Liver (tissue), 9 donors: ENCODE measurements around a stretch of chr1.

DNA sequence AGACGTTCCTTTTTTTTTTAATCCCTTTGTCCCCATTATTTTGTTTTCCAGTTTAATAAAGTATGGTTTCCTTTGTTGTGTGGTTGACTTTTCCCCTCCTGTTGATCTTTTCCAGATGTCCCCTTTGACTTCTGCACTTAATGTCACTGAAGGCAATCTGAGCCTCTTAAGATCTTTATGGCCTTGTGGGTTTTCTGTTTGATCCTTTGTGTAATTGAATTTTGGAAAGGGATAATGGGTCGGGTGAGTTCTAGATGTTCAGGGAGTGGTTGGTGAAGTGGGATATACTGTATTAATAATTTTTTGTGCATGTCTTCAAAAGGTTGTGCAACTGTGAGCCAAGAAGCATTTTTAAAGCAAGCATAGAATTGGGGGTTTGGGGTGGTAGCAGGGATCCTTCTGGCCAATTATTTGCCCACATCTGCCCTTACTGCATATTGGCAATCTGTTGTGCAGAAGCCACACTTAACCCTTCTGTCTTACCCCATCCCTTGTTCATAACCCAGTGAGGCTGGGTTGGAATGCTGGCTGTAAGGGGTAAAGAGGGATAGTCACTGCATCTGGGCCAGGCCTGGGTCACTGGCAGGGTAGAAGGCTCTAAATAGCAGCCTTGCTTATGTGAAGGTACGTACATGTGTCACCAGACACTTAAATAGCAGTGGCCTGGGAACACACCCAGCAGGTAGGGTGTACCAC is 10.1 kb upstream of the TARS2 start:
- PRO-cap, 5 experiments = no peak in any of the 5 experiments
- RAMPAGE, long total RNA, 2 experiments = no peak in any of the 2 experiments
- RRBS = no CpG with 5 or more reads among the region's 3 CpGs

- PRO-cap, 5 experiments = peak in 5 of 5 experiments; most common plus-strand start chr1:150515782 (in 5); most common minus-strand start chr1:150515484 (in 4)
- RAMPAGE, long total RNA, 2 experiments = no peak in any of the 2 experiments
- RRBS = 2% methylated on average over 19 of the region's 80 CpGs
Observed at GRCh38 chr1:150514682-150515946, 7.2 kb downstream of the ECM1 start.

DNA sequence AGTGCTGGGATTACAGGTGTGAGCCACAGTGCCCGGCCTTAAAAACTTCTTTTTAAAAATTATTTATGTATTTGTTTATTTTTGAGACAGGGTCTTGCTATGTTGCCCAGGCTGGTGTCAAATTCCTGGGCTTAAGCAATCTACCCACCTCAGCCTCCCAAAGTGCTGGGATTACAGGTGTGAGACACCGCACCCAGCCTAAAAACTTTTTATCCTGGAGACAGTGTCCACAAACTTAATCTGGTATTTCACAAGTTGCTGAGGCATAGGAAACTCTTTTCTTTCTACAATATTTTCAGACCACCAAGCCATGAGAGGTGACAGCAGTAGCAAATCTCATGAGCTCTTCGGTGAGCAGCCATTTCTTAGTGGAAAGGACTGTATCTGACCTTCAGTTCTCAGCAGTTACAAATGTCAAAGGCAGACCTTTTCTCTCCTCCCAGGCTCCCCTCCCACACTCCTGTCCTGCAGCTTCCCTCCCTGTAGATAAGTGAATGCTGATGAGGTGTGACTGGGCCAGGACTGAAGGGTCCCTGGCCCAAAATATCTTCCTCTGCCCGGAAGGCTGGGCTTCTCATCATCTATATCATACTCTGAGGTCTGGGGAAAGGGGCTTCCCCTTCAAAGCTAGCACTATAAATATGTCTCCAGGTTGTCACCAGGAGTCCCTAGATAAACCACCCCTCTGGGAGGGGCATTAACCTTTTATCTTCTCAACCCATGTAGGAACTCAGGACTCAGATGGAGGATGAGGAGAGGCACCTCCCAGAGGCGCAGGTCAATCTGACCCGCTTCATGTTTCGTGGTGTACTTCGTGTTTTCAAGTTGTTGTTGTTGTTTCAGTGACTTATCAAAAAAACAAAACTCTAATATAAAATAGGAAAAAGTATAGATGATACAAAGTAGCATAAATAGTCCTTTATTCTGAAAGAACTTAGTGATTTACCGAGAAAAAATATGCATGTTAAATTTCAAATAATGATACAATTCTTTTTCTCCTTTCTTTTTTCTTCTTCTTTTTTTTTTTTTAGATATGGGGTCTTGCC is 3.7 kb upstream of the ADAMTSL4 start:
- PRO-cap, 5 experiments = no peak in any of the 5 experiments
- RAMPAGE, long total RNA, 2 experiments = no peak in any of the 2 experiments
- RRBS = no CpG with 5 or more reads among the region's 9 CpGs

DNA sequence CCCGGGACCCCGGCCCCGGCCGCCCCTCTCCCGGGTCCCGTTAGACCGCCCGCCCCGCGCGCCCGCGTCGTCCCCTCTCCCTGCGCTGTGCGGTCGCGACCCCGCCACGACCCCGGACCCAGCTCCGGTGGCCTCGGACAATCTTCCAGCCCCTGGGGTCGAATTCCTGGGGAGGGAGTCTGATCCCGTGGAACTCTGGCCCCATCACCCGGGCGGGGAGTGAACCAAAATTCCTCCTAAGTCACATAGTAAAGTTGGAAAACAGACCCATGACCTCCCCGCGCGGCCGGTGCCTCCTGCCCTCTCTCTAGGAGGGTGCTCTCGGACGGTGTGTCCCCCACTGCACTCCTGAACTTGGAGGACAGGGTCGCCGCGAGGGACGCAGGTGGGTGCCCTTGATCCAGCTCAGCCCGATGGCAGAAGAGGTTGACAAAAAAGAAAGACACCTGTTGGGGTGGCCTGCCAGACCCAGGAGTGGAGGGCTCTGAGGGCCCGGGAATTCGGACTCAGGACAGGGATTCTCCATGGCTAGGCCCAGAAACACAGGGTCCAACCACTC is 382 bp downstream of the ADAMTSL4 start:
- PRO-cap, 5 experiments = peak in 1 of 5 experiments; most common plus-strand start position 257 of the sequence (in 1); most common minus-strand start position 221 of the sequence (in 1)
- RAMPAGE, long total RNA, 2 experiments = no peak in any of the 2 experiments
- RRBS = 2% methylated on average over 22 of the region's 40 CpGs

- PRO-cap, 5 experiments = peak in 5 of 5 experiments; most common plus-strand start chr1:150561476 (in 5); most common minus-strand start chr1:150561325 (in 4)
- RAMPAGE, long total RNA, 2 experiments = no peak in any of the 2 experiments
- RRBS = 5% methylated on average over 9 of the region's 40 CpGs
Observed at GRCh38 chr1:150560936-150561809, 12.0 kb downstream of the ADAMTSL4 start.

DNA sequence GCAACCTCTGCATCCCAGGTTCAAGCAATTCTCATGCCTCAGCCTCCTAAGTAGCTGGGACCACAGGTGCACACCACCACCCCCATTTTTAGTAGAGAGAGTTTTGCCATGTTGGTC is 12.5 kb downstream of the MCL1 start:
- PRO-cap, 5 experiments = no peak in any of the 5 experiments
- RAMPAGE, long total RNA, 2 experiments = no peak in any of the 2 experiments

DNA sequence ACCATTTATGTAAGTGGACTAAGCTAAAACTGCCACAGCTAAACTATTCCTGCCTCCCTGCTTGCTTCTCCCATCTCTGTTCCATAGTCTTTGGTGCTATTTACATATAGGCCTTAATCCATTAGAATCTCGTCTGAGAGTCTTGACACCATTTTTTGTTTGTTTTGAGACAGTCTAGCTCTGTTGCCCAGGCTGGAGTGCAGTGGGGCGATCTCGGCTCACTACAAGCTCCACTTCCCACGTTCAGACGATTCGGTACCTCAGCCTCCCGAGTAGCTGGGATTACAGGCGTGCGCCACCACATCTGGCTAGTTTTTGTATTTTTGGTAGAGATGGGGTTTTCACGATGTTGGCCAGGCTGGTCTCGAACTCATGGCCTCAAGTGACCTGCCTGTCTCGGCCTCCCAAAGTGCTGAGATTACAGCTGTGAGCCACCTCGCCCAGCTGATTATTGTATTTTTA is 832 bp upstream of the MCL1 start:
- PRO-cap, 5 experiments = no peak in any of the 5 experiments
- RAMPAGE, long total RNA, 2 experiments = no peak in any of the 2 experiments
- RRBS = no CpG with 5 or more reads among the region's 13 CpGs

GRCh38 chr1:150631837-150632521 is 2.6 kb upstream of the ENSA start:
- PRO-cap, 5 experiments = no peak in any of the 5 experiments
- RAMPAGE, long total RNA, 2 experiments = no peak in any of the 2 experiments
- RRBS = no CpG with 5 or more reads among the region's 9 CpGs

DNA sequence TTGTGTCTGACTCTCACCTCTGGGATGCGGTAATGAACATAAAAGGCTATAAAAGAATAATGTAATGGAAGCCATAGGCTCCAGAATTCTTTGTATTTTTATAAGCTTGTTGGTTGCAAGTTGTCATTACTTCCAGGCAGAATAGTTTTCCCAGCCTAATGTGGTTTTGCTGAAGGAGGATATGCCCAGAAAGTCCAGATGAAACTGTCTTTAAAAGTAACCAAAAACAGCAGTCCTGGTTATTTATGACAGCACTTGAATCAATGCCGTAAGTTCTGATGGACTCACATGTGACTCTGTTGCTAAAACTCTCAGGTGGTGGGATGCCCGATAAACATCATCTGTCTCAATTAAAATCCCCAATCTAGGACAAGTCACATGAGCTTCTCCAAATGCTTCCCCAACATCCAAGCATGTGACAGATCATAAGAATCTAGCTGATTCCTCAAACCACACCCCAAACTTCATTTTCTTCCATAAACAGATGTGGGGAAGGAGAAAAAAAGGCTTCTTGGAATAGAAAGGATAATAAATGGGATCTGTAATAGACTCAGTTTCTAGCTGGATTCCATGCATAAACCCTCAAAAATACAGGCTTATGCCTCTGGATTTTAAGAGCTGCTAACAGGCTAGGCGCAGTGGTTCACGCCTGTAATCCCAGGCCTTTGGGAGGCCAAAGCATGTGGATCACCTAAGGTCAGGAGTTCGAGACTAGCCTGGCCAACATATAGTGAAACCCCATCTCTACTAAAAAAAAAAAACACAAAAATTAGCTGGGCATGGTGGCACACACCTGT is 829 bp upstream of the CTSK start:
- PRO-cap, 5 experiments = no peak in any of the 5 experiments
- RAMPAGE, long total RNA, 2 experiments = no peak in any of the 2 experiments
- RRBS = no CpG with 5 or more reads among the region's 6 CpGs

- PRO-cap, 5 experiments = peak in 1 of 5 experiments; most common plus-strand start chr1:150843745 (in 1)
- RAMPAGE, long total RNA, 2 experiments = no peak in any of the 2 experiments
- RRBS = no CpG with 5 or more reads among the region's 2 CpGs
Observed at GRCh38 chr1:150843431-150843908, 32.9 kb downstream of the ARNT start.

- PRO-cap, 5 experiments = peak in 5 of 5 experiments; most common plus-strand start chr1:150881924 (in 1); most common minus-strand start chr1:150881738 (in 4)
- RAMPAGE, long total RNA, 2 experiments = no peak in any of the 2 experiments
- RRBS = no CpG with 5 or more reads among the region's 2 CpGs
Observed at GRCh38 chr1:150881386-150882204, 5.2 kb upstream of the ARNT start.

DNA sequence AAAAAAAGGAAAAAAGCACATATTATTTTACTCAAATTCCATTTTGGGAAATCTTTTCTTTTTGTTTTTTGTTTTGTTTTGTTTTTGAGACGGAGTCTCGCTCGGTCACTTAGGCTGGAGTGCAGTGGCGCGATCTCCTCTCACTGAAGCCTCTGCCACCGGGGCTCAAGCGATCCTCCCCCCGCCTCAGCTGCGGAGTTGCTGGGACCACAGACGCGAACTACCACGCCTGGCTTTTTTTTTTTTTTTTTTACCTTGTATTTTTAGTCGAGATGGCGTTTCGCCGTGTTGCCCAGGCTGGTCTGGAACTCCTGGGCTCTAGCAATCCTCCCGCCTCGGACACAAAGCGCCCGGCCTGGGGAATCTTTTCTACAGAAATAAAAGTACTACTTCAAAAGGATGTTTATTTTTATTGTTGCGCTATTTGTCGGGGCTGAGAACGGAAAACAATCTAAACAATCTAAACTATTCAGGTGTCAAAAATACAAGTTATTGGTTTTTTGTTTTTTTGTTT is 1.1 kb upstream of the SETDB1 start:
- PRO-cap, 5 experiments = no peak in any of the 5 experiments
- RAMPAGE, long total RNA, 2 experiments = no peak in any of the 2 experiments
- RRBS = no CpG with 5 or more reads among the region's 23 CpGs

DNA sequence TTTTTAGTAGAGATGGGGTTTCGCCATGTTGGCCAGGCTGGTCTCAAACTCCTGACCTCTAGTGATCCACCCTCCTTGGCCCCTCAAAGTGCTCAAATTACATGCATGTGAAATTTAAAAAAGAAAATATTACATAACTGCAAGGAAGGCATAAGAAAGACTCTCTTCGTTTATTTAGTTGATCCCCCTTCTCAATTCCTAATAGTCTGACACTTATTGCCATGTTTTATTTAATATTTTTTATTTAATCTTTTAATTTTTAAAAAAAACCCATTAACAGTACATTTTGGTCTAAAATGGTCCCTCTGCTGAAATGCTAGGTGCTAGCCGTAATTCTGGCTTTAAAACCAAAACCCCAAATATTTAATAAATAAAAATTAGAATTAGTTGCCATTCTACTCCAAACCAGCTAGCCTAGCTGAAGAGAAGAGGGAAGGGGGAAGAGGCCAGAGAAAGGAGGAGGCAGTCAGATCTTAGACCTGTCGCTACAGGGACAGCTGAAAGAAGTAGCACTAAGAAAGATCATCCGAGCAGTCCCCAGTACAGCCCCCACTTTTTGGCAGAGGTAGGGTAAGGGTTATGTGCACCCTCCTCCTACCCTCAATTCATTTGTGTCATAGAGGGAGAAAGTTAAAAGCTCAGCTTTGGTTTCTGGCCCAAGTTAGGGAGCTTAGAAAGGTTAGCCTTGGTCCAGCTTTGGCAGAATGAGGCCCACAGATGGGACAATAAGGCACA is 9.4 kb downstream of the CERS2 start:
- PRO-cap, 5 experiments = no peak in any of the 5 experiments
- RAMPAGE, long total RNA, 2 experiments = no peak in any of the 2 experiments
- RRBS = no CpG with 5 or more reads among the region's 5 CpGs

- PRO-cap, 5 experiments = no peak in any of the 5 experiments
- RAMPAGE, long total RNA, 2 experiments = no peak in any of the 2 experiments
- RRBS = no CpG with 5 or more reads among the region's 6 CpGs
Observed at GRCh38 chr1:151000258-151000938, 6.3 kb downstream of the MINDY1 start.

DNA sequence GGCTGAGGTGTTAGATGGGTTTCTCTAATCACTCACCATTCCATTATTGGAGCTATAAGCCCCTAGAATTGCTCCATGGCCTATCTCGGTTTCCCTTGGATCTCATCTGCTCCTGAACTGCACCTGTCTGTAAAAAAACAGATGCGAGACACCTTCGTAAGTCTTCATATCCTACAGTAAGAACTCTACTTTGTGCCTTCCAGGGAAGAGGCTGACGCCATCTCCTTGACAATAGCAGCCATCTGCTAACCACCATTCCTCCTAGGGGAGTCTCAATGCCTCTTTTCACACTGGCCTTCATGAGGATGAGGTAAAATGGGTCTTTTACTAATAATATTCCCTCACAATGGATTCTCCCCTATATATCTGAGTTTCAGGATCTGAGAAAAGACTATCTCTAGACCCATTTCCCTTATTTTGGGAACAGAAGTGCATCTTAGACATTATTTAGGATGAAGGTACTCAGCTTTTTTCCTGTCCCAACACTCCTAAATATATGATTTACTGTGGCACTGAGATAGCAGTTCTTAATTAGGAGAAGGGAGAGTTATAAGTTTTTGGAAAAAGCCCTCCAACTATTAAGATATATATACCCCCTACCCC is 5.1 kb downstream of the CDC42SE1 start:
- PRO-cap, 5 experiments = no peak in any of the 5 experiments
- RAMPAGE, long total RNA, 2 experiments = no peak in any of the 2 experiments
- RRBS = no CpG with 5 or more reads among the region's 4 CpGs

DNA sequence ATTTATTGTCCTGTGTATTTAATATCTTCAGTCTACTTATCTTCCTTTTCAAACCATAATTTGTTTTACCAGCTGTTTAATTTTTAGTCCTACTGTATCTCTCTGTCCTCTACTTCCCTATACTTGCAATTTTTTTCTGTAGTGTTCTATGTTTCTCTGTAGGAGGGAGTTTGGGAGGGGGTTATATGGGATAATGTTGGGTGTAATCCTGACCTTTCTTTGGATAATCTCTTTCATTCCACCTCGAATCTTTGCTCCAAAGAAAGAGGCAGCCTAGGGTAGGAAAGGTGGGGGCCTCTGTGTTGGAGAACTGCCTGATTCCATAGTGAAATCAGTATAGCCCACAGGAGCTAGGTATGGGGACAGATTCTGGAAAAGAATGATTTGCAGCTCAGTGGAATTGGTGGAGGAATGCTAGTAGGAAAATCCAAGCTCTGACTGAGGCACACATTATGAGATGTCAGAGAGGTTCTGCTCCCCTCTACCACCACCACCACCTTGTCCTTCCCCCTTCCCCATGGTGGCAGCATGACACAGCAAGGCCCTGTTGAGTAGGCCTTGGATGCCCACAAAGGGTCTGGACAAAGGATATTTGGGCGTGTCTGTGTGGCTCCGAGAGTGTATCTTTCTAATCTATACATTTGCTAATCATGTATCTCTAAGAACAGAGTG is 739 bp downstream of the MLLT11 start:
- PRO-cap, 5 experiments = no peak in any of the 5 experiments
- RAMPAGE, long total RNA, 2 experiments = no peak in any of the 2 experiments
- RRBS = no CpG with 5 or more reads among the region's 3 CpGs

GRCh38 chr1:151145561-151146521 is 590 bp downstream of the SEMA6C start:
- PRO-cap, 5 experiments = no peak in any of the 5 experiments
- RAMPAGE, long total RNA, 2 experiments = no peak in any of the 2 experiments
- RRBS = 14% methylated on average over 20 of the region's 76 CpGs

DNA sequence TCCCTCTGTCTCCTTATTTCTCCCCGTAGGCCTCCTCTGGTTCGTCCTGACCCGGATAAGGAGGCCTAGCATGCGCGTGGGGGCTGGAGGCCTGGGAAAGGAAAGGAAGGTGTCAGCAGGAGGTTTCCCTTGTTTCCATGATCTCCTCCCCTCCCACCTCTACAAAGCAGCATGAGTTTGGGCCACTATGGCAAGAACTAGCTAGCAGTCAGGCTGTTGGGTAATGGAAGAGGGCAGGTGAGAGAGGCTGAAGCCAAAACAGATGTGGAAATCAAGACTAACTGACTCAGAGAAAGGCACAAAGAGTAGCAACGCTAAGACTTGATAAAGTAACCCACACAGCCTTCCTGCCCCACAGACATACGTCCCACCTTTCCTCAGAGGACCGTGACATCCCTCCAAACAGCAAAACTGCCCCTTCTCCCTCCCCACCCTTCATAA is 753 bp upstream of the SEMA6C start:
- PRO-cap, 5 experiments = no peak in any of the 5 experiments
- RAMPAGE, long total RNA, 2 experiments = no peak in any of the 2 experiments
- RRBS = no CpG with 5 or more reads among the region's 8 CpGs

DNA sequence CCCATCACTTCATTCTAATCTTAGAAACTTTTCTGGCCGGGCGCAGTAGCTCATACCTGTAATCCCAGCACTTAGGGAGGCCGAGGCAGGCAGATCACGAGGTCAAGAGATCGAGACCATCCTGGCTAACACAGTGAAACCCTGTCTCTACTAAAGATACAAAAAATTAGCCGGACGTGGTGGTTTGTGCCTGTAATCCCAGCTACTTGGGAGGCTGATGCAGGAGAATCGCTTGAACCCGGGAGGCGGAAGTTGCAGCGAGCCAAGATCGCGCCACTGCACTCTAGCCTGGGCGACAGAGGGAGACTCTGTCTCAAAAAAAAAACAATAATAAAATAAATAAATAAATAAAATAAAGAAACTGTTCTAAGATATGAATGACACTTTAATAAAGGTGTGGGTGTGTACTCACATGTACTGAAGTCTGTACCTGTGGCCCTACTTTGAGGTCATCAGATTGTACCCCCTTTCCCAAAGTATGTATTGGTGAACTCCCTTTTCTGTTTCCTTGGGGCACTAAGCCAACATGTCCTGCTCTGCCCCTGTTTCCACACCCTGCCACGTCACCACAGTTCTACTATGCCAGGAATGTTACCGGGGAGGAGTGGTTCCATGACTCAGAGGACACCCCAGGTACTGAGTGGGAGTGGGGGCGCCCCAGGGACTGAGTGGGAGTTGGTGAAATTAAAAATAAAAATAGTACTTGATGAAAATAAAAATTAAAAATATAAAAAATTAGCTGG is 3.3 kb upstream of the PIP5K1A start:
- PRO-cap, 5 experiments = no peak in any of the 5 experiments
- RAMPAGE, long total RNA, 2 experiments = no peak in any of the 2 experiments
- RRBS = no CpG with 5 or more reads among the region's 17 CpGs

- PRO-cap, 5 experiments = no peak in any of the 5 experiments
- RAMPAGE, long total RNA, 2 experiments = no peak in any of the 2 experiments
- RRBS = no CpG with 5 or more reads among the region's 2 CpGs
Observed at GRCh38 chr1:151303644-151303980, 21.5 kb downstream of the ZNF687 start.